HTR-8/SVneo (cell line): ENCODE data around the genes TMEM42 and TGM4.

DNA sequence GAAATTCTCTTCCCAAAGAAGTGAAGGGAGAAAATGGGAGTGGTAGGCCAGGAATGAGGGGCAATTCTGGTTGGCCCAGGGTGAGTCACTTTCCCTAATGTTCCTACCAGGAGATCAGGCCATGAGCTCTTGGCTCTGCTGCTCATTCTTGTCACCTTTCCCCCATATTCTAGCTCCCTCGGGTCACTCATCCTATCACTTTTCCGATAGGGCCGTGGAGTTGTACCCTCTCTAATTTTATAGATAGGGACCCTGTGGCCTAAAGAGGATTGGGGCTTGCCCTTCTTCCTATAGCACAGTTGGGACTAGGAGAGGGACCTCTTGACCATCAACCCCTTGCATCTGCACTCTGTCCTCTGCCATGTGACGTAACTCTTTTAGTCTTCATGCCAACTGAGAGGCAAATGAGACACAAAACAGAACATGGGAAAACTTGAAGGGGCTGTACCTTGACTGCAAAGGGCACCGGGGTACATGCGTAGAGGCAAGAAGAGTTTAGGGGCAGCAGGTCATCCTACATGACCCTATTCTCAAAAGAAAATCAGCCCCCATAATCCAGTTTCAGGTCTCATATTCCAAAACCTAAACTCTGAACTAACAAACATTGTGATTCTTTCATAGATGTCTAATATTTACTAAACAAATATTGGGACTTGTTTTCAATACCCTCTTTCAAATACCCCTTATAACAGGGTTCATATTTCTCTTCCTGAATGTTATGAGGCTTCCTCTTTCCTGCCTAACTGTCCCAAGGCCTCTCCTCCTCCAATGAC is 20.3 kb downstream of the ACKR2 start:
- RRBS: no CpG with 5 or more reads among the region's 6 CpGs

DNA sequence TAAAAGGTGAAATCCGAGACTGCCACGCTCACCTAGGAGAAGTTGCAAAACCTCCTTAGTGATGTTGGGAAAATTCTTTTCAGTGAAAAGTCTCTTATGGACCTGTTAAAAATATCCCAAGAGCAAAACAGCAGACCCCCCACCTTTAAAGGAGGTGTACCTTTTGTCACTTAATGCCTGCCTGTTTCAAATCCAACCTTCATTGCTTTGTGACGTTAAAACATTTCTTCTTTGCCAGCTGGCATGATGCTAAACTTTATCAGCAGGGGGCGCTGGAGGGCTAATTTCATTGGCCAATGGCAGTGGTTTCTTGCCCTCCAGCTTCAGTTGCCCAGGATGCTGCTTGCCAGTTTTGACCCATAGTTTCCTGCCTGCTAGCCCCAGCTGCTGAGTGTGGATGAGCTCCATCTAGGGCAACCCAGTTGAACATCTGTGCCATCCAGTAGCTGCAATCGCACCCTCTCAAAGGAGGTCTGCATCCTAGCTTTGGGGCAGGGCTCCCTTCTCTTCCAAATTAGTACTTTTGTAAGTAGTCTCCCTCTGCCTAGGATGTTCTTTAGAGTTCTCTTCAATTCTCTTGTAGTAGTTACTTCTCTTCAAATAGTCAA is 22.0 kb downstream of the ACKR2 start:
- RRBS: no CpG with 5 or more reads among the region's 5 CpGs

DNA sequence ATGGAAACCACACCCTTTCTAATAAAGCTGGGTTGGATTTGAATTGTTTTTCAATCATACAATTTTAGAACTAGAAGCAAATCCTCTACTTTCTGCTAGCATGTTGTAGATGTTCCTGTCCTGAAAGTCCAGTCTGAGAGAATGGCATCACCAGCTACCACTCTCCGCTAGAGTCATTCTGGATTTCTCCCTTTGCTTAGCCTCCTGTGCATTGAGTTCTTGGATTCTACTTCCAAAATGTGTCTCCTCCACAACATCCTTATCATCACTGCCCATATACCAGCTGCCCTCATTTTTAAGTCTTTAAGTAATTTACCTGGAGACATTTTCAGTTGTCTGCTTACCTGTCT is 3.9 kb downstream of the SNRK start:
- RRBS: no CpG with 5 or more reads among the region's 1 CpG

DNA sequence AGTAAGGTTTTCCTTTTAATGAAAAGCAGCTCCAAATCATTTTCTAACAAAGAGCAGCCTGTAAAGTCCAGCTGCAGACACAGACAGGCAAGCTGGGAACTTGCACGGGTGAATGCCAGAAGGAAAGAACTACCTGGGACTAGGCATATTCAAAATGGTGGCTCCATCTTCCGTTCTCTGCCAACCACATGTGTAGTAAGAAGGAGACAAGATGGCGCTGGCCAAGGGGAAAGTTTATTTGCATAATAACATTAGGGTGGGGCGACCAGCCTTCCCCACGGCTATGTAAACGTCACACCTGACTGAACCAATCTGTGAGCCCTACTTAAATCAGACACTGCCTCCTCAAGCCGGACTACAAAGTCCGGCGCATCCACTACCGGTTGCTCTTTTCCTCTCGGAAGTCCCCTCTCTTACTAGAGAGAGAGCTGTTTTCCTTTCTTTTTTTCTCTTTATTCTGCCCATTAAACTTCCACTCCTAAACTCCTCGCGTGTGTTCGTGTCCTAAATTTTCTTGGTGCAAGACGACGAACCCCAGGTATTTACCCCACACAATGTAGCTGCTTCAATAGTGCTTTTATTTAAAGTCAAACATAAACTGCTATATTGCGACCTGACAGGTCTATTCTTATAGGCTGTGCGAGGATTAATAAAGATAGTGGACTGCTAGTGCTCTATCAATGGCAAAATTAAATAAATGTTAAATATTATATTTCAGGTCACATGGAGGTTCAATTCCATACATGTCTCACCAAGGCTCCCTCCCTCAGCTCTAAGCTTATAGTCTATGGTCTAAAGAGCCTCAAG is 131.0 kb downstream of the SNRK start:
- RRBS: no CpG with 5 or more reads among the region's 18 CpGs

DNA sequence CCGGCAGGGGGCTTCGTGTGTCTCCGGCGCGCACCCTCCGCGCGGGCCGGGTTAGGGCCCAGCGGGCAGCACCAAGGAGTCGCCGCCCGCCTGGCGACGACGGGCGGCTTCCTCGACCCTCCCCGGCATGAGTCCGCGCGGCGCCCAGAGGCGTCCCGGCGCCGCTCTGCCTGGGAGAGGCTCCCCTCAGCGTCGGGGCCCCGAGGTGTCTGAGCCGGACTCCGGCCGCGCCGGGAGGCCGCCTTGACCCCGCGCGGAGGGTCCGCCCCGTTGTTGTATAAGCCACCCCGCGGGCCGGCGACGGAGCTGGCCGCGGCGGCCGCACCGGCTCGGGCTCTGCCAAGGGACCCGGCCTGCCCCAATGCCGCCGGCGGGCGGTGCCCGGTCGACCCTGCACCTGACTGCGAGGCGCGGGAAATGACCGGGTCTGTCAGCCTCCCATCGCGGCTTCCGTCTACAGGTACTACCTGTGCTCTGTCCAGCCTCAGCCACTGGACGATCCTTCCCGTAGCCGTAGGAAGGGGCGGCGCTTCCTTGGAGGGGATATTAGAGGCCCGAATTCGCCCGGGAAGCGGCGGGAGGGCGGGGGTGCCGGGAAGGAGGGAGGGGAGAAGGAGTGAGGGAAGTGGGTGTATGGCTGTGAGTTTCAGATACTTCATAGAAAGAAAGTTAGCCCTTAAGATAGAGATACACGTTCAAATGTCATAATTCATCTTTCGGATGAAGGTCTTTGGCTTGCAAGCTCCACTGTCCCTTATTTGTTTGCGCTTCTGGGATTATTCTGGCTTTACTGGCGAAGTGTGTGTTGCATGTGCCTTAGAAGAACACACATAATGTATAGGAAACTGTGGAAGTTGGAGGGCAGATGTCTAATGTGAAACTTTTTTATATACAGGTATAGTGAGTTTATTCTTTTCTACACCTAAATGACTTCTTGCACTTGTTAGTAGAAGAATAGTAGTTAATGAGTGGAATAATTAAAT is 603 bp downstream of the ABHD5 start:
- RRBS: 1% methylated on average over 30 of the region's 82 CpGs

DNA sequence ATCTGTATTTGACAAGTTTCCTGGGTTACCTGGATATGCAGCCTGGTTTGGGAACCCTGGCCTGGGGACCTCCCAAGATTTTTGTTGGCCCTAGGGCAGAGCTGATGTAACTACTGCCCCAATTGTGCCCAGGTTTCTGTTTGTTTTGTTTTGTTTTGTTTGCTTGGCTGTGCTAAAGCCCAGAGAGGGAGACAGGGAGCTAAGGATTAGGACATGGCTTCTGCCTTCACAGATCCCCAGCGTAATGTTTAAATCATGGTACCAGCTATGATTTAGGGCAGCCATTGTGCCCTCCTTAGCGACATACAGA is 47.6 kb downstream of the ABHD5 start:
- RRBS: no CpG with 5 or more reads among the region's 2 CpGs

DNA sequence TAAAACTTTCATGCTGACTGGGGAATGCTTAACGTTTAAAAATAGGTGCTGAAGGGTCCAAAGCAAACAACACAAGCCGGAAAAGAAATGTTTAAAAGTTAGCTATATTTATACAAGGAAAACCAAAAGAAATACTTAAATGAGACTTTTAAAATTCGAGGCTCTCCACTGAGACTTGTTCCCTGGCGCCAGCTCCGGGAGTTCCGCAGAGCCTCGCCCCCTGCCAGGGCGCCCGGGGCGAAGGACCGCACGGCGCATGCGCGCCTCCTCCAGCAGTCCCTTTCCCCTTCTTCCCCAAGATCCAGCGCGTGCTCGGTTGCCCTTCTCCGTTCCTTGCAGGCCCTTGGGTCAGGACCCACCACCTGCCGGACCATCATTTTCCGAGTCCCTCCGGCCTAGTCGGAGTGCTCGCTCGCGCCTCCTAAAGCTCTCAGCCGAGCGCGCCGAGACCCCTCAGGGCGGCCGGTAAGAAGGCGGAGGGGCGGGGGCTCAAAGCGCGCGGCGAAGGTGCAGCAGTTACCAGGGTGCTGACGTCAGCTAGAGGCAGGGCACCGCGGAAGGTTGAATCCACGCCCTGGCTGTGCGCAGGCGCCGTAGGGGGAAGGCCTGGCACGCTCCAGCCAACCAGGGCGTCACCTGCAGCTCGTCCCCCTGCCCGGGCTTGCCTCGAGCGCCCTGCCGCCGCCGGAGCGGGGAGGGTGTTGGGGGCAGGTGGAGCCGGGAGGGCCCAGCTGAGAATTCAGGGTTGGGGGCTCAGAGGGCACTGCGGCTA is 525 bp upstream of the TCAIM start:
- RRBS: 1% methylated on average over 27 of the region's 57 CpGs

GRCh38 chr3:44339438-44339990 is 948 bp downstream of the TCAIM start:
- RRBS: no CpG with 5 or more reads among the region's 8 CpGs

GRCh38 chr3:44442209-44443114 is 35.0 kb downstream of the ZNF445 start:
- RRBS: no CpG with 5 or more reads among the region's 4 CpGs

- RRBS: 18% methylated on average over 14 of the region's 45 CpGs
Observed at GRCh38 chr3:44685280-44685992, 27.0 kb upstream of the ZNF502 start.

DNA sequence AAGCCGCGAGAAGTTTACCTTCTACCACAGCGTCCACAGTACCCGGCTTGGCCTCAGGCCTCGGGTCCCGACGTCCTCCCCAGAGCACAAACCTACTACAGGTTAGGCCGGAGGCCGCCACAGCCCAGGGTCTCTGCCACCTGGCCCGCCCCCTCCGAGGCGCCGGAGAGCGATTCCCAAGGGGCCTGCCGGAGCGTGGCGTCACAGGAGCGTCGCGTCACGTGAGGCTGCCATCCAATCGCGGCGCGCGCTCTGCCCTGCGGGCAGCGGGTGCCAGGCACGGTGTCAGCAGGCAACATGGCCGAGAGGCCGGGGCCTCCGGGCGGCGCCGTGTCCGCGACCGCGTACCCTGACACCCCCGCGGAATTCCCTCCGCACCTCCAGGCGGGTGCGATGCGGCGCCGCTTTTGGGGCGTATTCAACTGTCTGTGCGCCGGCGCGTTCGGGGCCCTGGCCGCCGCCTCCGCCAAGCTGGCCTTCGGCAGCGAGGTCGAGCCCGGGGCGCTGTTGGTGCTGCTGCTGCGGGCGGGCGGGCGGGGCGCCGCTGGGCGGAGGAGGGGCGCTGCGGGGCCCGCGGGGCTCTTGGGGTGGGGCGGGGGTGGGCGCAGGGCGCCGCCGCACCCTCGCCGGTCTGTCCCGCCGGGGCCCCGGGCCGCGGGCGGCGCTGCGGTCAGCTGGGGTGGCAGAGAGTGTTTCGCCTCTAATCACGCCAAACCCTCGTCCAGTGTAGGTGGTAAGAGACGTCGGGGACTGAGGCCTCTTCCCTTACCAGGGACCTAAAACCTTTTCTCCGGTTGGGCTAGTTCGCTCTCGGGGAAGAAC is at the start of gene TMEM42:
TMEM42 (plus strand) TSS at position 285 of the 822 bp plus-strand sequence.
- RRBS: 7% methylated on average over 46 of the region's 95 CpGs

DNA sequence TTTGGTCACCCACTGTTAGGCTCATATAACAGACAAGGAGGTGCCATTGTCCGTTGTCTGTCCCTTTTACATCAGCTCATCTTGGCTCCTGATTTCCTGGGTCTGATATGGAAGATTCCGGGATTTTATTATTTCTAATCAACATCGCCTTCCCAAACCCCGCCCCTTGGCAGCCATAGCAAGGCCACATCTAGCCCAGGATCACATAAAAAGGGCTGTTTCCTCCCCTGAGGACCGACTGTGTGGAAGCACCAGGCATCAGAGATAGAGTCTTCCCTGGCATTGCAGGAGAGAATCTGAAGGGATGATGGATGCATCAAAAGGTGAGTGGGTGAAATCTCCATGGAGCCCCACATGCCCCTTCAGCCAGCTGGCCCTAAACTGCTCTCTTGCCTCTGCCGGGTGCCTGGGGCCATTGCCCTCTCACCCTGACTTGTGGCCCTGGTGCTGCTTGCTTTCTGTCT is at the start of gene TGM4:
TGM4 (plus strand) TSS at position 234 of the 464 bp plus-strand sequence.
- RRBS: no CpG with 5 or more reads among the region's 6 CpGs

DNA sequence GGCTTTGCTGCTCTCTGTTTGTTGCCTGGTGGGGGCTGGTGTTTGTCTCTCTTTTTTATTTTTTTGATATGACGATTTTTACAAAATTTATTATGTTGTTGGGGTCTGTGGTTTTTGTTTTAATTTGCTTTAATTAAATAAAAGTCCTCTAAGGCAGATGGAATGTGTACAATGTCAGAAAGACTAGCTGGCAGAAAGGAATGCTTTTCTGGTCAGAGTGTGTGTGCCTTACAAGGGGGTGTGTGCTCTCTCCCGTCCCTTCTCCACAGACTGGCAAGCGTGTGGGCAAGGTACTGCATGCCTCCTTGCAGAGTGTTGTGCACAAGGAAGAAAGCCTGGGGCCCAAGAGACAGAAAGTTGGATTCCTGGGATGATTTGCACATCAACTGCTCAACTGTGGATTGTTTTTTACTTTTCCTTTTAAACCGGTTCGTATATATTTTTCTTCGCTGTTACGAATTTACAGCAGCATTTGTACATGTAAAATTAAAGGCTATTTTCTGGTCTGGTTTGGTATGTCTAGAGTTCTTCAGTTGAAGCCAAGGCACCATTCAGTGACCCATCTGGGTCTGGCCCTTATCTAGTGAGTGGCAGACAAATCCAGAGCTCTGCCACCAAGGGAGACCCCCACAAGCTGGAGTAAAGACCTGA is 15.0 kb upstream of the CLEC3B start:
- RRBS: no CpG with 5 or more reads among the region's 7 CpGs

DNA sequence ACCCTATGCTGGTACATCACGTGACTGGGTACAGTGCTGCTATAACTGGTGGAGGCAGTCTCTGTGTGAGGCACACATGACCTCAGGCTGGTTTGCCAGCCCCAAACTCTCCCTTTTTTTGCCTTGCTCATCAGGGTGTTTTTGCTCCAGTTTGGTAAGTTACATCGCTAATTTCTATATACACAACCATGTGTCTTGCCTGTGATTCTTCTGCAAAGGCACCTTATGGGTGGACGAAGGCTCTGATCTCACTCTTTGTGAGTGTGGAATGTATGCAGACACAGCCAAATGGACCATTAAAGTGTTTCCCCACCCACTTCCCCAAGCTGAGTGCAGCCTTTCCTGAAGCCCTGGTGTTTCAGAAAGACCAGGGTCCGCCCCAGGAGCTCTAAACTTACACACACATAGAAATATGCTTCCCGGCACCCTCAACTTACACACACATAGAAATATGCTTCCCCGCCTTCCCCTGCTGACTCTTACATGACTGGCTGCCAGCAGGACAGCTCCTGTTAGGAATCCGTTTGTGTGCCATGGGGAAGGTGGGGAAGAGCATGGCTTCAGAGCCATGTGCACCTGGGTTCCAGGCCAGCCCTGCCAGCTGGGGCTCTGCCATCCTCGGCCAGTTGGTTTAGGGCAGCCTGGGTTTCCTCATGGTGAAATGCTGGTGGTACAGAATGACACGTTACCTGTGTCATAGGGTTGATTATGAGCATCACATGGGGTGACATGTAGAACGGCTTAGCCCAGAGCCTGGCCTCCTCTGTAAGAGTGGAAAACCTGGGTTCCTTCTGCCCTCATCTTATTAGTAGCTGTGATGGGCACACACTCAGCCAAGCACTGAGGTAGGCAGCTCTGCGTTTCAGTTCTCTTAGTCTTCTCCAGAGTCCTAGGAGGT is 3.5 kb downstream of the CLEC3B start:
- RRBS: no CpG with 5 or more reads among the region's 11 CpGs

DNA sequence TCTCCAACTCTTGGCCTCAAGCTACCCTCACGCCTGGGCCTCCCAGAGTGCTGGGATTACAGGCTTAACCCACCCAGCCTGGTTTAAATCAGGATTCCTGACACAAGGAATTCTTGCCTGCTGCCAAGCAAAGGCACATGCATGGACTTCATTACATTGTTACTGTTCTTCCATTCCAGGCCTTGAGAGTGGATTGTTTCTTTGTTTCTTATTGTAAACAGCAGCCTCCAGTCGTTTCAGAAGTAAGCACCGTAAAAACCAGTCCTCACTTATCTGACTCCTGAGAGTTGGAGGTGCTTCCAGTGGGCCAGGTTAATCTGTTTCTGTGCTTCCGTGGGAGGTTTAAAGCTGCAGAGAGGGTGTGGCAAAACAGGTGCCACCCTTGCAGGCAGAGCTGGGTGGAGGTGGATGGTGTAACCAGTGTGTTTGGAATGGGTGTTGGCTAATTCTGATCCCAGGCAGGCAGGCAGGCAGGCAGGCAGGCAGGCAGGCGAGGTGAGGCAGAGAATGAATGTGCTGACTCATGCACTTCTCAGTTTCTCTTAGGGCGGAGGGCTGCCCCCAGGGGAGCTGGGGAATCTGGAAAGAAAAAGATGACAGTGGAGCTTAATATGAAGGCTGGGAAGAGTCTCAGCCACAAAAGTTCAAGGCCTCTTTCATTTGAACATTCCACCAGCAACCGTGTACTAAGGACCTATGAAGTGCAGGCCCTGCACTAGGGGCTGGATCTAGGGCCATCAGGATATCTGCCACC is 37.0 kb upstream of the CDCP1 start:
- RRBS: no CpG with 5 or more reads among the region's 7 CpGs

GRCh38 chr3:45544015-45545006 is 50.2 kb upstream of the LIMD1 start:
- RRBS: no CpG with 5 or more reads among the region's 14 CpGs

DNA sequence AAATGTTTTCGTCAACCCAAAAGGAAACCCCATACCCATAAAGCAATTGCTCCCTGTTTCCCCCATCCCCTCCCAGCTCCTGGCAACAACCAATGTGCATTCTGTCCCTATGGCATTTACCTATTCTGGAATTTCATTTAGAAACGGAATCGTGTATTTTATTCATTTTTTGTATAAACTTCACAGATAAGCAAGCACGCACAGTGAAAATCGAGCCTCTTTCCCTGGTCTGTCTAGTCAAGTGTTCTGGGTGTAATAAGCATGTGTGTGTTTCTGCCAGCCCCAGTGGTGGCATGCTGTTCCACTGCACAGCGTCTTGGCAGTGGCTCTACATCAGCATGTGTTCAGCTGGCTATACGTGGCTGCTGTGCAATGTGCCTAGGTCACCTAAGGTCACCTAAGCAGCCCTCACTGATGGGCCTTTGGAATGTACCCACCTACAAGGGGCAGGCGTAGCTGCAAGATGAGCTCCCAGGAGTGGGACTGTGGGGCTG is 4.8 kb downstream of the LIMD1 start:
- RRBS: no CpG with 5 or more reads among the region's 8 CpGs

DNA sequence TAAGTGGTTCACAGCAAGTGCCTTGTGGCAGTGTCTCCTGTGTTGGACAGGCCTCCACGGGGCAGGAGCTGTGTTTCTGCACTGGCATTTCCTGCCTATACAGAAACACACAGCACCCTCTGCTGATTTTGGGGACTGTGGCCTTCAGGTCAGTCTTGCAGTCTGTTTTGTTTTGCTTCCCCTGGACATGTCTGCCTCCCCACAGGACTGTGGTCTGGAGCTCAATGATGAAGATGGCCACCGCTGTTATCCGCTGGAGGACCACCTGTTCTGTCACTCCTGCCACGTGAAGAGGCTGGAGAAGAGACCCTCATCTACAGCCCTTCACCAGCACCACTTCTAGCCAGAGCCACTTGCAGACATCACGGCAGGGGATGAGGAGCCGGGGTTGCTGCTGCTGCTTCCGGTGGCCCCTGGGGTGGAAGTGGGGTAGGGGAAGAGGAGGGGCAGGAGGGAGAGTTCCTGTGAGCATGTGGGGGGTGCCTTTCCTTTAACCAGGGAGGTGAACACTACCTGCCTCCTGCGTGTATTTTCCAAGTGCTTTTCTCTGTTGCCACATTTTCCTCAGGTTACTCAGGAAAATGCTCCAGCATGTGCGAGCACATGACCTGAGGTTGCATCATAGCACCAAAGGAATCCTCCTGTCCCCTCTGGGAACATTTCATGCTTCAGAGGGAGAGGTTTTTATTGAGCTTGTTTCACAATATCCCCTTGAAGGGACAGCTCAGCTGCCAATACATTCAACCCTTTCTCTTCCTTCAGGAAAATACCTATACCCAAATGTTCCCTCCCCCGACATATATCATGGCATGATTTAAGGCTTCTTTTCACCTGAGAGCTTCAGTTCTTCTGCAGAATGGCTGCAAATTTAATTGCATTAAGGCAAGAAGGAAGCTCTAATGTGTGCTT is 12.2 kb upstream of the SACM1L start:
- RRBS: no CpG with 5 or more reads among the region's 10 CpGs

DNA sequence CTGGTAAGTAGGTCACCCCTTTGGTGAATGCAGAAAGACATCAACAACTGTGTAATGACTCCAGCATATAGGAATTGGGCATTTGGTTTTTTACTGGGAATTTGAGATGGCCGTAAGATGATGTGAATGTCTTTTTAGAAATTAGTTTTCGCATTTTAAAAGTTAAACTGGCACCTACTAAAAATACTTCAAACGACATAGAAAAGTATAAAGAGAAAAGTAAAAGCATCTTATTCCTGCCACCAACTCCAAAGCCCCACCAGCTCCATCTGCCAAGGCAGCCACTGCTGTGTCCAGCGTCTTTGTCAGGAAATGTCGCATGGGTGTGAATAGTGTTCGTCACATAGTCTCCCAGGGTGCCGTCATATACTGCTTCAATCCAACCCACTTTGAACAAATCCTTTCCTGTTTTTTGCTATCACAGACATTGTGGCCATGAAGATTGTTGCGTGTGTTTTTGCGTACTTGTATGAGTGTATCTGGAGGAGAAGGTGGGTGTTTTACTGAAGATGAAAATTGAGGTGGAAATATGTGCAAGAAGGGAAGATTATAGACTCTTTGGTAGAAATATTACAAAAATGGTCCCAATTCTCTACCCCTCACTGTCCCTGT is 25.5 kb downstream of the CCR9 start:
- RRBS: no CpG with 5 or more reads among the region's 9 CpGs